B cell (primary cell): ENCODE measurements around a stretch of chr10.

DNA sequence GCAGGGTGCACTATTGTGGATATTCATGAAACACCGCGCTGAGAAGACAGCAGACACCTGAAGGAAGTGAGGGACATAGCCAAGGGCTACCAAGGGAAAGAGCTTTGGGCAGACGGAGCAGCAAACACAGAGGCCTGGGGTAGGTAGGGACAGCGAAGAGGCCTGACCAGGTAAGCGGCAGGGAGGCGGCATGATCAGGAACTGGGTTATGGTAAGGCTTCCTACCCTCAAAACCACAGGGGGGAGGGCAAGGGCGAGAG lies 213.4 kb downstream of the FAM107B start:
- PRO-cap = unidirectional peak, minus-strand start at position 203 of the sequence
- CAGE, long polyA plus RNA = no peak

DNA sequence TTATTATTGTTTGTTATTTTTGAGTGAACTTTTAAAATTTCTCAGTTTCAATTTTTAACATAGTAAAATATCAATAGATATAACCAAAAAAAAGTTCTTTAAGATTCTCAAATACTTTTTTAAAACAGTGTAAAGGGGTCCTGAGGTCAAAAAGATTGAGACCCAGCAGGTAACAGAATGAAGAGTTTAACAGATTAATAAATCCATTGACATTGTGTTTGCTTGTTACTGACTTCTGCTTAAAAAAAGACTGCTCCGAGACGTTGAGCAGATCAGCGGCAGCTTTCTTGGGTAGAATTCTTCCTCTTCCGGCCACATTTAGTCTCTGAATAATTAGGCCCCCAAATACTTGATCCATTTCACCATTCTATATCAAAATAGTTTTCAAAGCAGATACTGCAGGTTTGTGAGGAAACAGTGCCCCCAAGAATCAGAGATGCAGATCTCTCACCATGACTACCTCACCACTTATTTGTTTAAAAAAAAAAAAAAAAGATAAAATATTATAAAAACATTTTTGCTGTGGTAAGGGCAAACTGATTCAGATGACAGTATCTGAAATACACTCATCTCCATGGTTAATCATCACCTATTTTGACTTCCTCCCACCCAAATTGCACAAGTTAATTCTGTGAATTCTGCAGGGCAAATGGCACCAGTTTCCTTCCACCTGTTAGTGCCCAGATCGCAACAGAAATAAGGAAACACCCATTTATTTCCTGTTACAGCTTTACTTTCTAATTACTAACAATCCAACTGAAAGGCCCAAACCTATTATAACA lies 210.5 kb downstream of the FAM107B start:
- PRO-cap = no peak
- CAGE, long polyA plus RNA = no peak

GRCh38 chr10:14570616-14571490 lies 203.8 kb downstream of the FAM107B start:
- PRO-cap = no peak
- CAGE, long polyA plus RNA = no peak

- PRO-cap = no peak
- CAGE, long polyA plus RNA = no peak
Measured at GRCh38 chr10:14587296-14588435, 187.0 kb downstream of the FAM107B start.

DNA sequence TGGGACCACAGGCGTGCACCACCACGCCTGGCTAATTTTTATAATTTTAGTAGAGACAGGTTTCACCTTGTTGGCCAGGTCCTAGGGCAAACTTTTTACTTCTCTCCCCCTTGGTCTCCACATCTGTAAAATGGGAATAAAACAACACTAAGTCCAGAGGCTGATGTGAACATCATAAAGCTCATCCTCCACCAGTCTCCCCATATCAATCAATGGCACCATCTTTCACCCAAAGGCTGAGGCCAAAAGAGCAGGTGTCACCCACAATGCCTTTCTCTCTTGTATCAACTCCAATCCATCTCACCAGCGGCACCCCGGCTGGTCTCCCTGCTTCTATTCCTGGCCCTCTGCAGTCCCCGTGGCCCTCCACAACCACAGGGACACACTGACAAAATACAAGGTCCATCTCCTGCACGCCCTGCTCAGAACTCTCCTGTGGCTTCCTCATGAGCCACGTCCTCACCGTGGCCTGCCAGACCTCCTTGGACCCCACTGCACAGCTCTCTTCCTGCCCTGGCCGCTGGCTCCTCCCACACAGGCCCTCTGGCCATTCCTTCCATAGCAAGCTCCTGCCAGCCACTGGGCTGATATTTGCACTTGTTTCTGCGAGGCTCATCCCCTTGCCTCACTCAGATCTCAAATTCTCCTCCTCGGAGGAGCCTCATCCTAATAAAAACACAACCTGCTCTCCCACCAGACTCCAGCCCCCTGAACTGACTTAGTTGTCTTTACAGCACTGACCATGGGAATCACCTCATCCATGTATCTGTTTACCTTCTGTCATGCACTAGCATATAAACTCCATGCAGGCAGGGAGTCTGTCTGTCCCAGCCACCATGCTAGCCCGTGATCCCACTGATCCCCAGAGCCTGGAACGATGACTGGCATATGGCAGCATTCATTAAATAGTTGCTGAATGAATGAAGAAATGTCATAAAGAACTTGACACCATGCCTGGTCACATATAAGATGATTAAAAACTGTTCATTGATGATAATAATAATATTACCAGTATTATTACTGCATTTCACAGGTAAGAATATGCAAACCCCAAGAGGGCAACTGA lies 178.8 kb downstream of the FAM107B start:
- PRO-cap = unidirectional peak, minus-strand start at position 716 of the sequence
- CAGE, long polyA plus RNA = no peak

DNA sequence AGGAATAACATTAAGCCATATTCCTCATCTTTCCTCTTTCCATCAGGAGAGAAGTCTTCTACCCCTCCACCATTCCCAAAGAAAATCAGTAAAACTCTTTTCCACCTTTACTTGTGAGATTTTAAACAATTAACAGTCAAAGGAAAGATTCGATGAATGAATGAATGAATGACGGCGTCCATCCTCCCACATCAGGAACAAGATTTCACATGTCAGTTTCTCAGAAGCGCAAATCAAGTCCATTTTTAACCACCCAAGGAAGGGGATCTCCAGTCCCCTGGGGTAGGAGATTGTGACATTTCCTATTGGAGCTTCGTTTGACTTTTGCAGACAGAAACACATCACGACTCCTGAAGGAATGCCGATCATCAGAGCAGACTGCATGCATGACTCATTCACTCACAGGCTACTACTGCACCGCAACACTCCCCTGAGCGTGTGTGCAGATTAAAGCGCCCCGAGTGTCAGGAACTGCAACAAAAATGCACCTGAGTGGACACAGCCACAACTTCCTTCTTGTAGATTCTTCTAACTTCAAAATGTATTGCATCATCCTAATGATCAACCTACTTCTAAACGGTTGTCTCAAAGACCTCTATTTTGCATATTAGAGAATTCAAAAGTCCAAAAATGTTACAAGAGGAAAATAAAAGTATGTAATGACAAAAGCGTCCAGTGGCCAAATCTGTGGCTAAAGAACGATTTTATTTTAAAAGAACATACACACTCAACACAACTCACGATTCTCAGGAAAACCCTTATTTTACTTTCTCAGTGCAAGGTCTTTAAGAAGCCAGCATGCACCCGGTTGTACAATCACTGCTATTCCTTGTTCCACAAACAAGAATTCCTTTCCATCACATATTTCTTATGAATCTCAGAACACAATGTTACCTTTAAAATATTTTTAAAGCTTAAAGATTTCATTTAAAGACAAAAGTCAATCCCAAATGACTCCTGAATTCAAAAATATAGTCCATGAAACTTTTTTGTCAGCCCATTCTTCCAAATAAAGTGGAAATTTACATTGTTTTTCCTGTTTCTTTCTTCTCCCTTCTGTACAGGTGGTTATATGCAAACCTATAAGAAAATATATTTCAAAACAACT lies 172.6 kb downstream of the FAM107B start:
- PRO-cap = bidirectional peak, plus-strand start at position 476 of the sequence, minus-strand start at position 421 of the sequence
- CAGE, long polyA plus RNA = no peak

DNA sequence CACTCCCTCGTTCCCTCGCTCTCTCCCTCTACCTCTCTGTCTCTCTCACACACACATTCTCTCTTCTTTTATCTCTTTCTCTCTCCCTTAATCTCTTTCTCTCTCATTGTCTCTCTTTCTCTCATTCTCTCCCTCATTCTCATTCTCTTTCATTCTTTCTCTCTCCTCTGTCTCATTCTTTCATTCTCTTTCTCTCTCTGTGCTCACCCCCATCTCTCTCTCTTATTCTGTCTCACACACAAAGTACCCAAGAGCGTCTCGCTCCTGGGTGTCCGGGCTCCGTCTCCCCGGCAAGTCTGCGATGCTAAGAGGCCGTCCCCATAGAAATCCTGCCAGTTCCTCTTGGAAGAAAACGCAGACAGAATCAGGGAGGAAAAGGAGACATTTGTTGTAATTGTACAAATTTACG lies 170.0 kb downstream of the FAM107B start:
- PRO-cap = no peak
- CAGE, long polyA plus RNA = no peak

DNA sequence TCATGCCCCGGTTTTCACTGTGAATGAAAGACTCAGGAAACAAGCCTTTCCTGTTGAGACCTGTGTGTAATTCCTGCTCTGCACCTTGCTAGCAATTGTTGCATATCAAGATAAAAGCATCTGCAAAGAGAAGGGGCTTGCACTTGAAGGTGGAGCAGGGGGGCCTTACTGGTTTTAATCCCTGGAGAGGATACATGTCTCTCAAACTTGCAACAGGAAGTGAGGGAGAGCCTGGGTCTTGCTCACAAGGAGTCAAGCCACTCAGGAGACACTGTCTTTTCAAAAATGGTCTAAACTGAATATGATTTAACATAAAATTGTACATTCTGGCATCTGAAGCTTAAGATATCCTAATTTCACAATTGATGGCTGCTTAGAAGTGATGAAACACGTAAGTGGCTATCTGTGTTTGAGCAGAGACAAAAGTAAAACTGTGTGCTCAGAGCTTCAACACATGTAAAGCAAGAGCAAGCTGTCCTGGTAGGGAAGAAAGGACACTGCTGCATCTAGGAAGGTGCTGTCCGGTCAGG lies 157.4 kb downstream of the FAM107B start:
- PRO-cap = no peak
- CAGE, long polyA plus RNA = no peak

DNA sequence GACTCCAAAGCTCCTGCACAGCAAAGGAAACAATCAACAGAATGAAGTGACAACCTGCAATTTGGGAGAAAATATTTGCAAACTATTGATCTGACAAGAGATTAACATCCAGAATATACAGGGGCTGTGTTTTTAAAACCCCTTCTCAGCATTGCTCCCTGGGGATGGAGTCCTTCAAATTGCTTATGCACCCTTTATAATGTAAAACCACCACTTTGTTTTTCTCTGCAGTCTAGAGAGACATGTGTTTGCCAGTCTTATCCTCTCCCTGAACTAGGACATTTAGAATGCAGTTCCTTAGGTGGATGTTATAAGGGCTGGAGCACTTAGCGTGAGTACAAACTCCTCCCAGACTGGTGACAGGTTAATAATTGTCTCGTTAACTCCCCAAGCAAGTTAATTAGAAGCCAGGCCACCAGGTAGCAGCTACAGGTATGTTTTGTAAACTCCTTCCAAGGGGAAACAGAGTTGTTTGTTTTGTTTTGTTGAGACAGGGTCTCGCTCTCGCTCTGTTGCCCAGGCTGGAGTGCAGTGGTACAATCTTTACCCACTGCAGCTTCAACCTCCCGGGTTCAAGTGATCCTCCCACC lies 100.3 kb downstream of the FAM107B start:
- PRO-cap = no peak
- CAGE, long polyA plus RNA = no peak

GRCh38 chr10:14736529-14737126 lies 38.1 kb downstream of the FAM107B start:
- PRO-cap = unidirectional peak, plus-strand start at chr10:14736960
- CAGE, long polyA plus RNA = no peak

DNA sequence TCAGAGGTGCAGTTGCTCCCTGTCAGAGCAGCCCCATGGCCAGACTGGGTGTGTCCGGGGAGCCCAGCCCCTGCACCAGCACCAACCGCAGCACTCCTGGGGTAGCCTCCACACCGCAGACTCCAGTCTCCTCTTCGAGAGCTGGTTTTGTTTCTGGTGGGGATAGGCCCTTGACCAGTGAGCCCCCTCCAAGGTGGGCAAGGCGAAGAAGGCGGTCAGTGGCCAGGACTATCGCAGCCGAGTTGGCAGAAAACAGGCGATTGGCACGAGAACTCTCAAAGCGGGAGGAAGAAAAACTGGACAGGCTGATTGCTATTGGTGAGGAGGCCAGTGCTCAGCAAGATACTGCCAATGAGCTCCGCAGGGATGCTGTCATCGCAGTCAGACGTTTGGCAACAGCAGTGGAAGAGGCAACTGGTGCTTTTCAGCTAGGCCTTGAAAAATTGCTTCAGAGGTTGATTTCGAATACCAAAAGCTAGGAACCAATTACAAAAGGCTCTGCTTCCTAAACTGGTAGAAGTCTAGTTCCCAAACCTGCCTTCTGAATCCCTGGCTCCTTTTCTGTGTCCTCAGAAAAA lies 5.4 kb downstream of the HSPA14 start:
- PRO-cap = no peak
- CAGE, long polyA plus RNA = no peak

GRCh38 chr10:15440242-15441082 lies 69.4 kb upstream of the FAM171A1 start:
- PRO-cap = no peak
- CAGE, long polyA plus RNA = no peak

- PRO-cap = no peak
- CAGE, long polyA plus RNA = no peak
Measured at GRCh38 chr10:15603598-15603981, 116.1 kb downstream of the ITGA8 start.

DNA sequence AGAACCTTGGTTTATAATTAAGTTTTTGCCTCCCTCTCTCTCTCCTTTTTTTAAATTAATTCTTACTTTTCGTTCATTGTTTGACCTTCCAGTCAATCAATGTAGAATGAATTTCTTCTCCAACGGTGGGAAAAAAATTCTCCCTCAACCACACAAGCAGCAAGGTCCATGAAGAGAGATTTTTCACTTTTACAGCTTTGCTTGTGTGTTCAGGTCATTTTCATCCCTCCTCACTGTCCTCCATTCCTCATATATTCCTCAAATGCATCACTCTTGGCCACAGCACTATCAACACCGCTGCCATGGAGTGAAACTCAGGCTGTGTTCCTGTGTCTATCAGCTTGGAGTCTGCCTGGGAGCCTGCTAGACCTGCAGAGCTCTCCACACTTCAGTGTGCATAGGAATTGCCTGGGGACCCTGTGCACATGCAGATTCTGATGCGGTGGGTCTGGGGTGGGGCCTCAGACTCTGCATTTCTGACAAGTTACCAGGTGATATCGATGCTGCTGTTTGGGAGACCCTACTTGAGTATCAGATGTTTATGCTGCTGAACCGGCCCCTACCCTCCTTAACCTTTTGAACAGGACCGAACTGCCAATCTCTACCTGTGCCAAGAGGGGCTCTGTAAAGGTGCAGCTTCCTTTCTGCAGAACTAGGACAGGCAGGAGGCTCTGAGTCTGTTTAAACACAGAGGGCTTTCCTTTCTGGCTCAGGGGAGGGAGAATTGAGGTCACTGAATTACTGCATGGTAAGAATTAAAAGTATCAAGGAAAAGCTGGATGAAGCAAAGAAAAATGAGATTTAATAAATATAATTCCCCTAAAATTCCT lies 107.3 kb upstream of the C1QL3 start:
- PRO-cap = no peak
- CAGE, long polyA plus RNA = no peak

DNA sequence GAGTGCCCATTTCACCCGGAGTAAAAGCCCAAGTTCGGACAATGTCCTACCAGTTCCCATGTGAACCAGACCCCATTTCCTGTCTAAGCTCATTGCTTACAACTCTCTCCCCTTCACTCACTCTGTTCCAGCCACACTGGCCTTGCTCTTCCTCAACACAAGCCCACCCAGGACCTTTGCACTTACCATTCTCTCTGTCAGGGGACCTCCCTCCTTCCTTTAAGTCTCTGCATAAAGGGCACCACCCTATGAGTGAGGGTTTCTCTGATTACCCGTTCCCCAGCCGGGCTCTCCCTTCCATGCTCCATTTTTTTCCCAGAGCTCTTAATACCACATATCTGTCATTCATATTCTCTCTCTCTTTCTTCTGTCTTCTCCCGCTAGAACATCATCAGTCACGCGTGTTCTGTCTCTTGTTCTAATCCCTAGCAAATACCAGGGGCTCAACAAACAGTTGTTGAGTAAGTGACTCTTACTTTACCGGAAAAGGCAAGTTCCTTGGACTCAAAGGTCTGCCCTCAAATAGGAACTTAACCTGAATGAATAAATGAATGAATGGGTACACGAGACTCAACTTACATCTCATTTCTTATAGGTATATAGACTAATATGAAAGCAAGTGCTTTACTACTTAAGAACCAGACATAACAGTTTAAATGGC lies 68.5 kb downstream of the RSU1 start:
- PRO-cap = no peak
- CAGE, long polyA plus RNA = no peak

GRCh38 chr10:16966806-16967354 lies 149.7 kb upstream of the RSU1 start:
- PRO-cap = no peak
- CAGE, long polyA plus RNA = no peak

- PRO-cap = no peak
- CAGE, long polyA plus RNA = no peak
Measured at GRCh38 chr10:17001802-17002815, 127.5 kb downstream of the CUBN start.

GRCh38 chr10:17171100-17171477 lies 30.4 kb downstream of the TRDMT1 start:
- PRO-cap = no peak
- CAGE, long polyA plus RNA = no peak

DNA sequence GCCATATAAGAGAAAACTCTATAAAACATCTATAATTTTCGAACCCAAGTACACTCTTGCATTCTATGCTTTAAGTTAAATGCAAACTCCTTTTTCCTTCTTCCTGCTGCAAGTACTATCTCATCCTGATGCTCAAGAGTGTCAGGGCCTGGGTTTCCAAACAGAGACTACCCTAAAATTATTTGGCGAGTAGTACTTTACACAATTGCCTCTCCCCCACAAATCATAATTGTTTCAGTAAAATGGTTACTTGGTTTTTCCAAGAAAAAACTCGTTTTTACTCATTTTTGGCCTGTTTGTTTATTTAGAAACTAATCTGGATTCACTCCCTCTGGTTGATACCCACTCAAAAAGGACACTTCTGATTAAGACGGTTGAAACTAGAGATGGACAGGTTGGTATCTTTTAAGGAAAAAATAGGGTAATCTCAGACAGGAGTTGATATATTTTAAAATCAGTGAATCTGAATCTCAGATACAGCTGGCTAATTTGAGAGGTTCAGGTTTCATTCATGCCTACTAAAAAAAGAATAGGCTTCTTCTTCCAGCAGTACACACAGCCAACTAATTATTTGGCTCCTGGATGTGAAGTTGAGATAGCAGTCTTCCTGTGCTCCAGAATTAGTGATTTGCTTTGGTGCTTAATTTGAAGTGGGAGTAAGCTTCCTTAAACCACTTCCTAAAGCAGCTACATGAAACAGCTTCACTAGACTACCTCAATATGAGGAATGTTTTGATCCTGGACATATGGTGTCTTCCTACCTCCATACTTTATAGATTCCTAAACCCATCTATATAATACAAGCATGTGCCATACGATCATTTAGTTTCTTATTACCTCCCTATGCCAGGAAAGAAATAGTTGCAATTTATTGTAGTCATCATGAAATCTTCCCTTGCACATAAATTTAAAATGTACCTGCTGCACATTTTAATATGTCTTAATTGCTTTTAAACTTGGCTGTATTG lies 8.2 kb downstream of the VIM start:
- PRO-cap = no peak
- CAGE, long polyA plus RNA = no peak

DNA sequence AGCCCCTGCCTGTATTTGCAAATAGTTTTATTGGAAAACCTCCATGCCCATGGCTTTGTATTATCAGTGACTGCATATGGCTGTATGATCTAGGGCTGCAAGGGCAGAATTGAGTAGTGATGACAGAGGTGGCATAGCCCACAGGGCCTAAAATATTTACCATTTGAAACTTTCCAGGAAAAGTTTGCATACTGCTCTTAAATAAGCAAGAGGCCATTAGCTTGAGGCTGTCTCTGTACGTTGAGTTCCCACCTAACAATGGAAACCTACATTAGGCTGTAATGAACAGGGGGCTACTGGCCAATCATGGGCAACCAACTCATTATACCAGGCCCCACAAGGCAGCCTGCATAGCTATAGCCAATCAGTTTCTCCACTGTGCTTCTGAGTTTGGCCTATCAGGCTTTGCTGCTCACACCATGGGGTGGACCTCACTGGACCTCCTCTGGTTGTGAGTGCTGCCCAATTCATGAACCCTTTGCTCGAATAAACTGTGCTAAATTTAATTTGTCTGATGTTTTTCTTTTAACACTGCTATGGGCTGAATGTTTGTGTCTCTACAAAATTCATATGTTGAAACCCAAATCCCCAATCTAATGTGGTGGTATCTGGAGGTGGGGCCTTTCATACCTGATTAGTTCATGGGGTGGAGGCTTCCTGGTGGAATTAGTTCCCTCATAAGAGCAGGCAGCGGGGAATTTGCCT lies 752 bp upstream of the ST8SIA6 start:
- PRO-cap = no peak
- CAGE, long polyA plus RNA = no peak